Left lung (tissue), 1 donor: ENCODE results near the genes SLC6A12 and CCDC77.

GRCh38 chr12:111672-112260 is 45.2 kb downstream of the IQSEC3 start:
- PRO-cap, result no peak

DNA sequence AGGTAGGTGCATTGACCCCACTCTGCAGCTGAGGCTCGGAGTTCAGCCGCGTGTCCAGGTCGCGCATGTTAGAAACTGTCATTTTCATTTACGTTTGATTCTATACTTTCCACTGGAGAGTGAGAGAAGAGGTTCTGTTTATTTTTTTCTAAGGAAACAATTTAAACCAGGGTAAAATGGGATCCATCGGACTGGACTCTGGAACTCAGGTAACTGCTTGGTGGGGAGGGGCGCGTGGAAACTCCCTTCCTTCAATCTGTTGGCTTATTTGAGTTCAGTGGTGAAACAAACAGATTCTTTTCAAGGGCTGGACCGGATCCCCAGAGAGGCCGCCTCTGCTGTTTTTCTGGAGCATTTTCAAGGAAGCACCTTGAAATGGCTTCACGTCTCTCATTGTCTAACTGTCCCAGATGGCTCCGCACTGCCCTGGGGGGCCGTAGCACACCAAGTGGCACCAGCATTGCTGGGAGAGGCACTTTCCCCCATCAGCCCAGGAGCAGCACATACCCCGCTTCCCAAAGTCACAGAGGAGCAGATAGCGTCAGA is 47.0 kb downstream of the SLC6A12 start:
- PRO-cap, result no peak

DNA sequence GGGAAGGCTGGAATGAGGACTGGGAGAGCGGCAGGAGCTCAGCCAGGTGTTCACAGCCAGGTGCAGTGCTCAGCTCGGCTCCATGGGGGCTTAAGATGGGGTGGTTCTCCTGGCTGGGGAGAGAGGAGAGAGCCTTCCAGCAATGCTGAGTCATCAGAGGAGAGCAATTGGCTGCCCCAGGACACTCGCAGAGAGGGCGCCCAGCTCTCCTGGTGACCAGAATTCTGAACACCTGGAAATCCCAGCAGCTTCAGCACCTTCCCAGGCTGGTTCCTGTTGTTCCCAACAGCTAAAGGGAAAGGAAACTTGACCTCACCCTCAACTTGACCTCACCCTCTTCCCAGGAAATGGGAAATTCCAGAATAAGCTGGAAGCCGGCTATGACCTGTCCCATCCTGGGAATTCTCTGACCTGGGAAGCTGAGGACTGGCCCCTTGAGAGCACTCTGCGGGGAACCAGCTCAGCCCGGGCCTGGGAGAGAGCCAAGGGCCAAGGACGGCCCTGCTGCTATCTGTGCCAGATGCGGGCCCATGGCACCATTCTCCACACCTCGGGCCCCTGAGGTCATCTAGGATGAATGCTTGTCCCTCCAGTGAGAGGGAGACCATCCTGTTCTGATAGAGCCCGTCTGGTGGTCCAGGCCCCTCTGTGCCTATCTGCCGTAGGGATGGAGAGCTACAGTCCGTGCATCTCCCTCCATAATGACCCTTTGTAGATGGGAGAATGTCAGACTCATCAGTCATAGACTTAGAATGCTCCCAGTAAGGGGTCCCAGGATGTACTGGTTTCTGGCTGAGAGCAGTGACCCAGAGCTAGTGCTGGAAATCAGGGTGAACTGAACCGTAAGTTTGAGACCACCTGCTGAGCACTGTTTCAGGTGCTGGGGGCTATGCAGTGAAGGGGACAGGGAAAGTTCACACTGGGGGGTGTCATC is 34.4 kb downstream of the SLC6A12 start:
- PRO-cap, result no peak

DNA sequence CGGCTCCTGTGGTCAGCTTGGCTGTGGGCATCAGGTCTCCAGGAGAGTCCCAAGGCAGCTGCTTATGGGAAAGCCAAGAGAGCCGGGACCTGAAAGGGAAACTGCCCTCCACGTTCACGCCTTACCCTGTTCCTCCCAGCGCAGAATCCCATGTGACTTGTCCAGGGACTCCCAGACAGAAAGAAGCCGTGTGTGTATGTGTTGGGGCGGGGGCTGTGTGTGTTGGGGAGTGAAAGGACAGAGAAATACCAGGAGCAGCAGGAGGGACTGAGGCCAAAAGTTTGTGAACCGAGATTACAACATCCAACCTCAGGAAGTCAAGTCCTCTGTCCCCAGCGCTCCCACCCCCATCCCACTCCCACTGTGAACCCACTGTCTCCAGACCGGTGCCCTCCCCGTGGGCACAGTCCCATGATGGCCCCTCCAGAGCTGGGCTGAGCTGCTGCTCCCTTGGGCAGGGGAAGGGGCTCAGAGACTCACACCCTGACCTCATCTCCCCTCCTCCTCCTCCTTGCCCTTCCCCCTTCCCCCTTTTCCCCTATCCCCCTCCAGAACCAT is at the start of gene SLC6A12:
Gene SLC6A12 (minus strand): TSS at position 221 of the 558 bp plus-strand sequence.
- PRO-cap, result no peak

DNA sequence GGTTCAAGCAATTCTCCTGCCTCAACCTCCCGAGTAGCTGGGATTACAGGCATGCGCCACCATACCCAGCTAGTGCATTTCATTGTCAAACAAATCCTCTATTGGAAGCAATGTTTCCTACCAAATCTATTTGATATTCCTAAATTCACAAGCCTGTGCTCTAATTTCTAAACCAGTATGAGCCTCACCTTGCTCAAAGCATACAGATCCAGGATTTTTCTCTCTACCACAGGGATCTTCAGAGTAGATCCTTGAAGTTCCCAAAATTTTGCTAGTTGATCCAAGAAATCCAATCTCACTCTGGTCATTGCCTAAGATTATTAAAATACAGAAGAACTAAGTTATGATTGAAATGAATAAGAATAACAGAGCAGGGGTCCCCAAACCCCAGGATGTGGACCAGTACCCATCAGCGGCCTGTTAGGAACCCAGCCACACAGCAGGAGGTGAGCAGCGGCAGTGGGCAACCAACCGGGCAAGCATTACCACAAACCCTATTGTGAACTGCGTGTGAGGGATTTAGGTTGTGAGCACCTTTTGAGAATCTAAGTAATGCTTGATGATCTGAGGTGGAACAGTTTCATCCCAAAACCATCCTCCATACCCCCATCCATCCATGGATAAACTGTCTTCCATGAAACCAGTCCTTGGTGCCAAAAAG is 5.1 kb downstream of the KDM5A start:
- PRO-cap, result no peak

GRCh38 chr12:388007-389150 is 741 bp downstream of the KDM5A start:
- PRO-cap, result bidirectional peak, plus-strand start at chr12:389026, minus-strand start at chr12:389092

DNA sequence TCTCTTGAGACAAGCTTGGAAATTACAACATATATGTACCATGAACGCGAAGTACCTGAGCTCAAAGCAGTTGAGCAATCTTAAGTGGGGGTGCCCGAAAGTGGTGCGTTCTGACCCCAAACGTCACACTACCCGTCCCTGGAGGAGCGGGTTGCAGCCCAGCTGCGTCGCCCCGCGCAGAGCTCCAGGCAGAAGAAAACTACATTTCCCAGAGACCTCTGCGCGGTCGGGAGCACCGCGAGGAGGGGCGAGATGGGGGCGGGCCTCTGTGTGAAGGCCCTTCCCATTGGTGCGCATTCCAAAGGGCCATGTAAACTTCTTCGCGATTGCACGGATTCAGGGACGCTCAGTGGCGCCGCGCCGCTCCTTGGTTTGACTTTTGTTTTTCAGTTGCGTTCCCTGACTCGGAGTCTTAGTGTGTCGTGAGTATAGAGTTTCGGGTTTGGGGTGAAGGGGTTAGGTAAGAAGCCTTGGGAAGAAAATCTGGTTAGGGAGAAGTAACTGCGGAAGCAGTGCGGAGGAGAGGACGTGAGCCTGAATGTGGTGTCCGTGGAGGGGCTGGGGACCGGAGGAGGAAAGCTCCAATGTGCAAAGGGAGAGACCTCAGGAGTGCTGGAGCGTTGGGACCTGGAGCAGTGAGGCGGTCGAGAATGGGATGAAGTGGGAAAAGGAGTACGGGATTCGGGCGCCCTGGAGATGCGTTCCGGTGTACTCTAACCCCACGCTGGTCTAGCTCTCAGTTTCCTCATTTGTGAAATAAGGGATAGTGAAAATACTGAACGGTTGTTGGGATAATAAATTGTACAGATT is at the start of gene CCDC77:
Gene CCDC77 (plus strand): TSS at position 382 of the 810 bp plus-strand sequence.
- PRO-cap, result bidirectional peak, plus-strand start at position 313 of the sequence, minus-strand start at position 188 of the sequence

DNA sequence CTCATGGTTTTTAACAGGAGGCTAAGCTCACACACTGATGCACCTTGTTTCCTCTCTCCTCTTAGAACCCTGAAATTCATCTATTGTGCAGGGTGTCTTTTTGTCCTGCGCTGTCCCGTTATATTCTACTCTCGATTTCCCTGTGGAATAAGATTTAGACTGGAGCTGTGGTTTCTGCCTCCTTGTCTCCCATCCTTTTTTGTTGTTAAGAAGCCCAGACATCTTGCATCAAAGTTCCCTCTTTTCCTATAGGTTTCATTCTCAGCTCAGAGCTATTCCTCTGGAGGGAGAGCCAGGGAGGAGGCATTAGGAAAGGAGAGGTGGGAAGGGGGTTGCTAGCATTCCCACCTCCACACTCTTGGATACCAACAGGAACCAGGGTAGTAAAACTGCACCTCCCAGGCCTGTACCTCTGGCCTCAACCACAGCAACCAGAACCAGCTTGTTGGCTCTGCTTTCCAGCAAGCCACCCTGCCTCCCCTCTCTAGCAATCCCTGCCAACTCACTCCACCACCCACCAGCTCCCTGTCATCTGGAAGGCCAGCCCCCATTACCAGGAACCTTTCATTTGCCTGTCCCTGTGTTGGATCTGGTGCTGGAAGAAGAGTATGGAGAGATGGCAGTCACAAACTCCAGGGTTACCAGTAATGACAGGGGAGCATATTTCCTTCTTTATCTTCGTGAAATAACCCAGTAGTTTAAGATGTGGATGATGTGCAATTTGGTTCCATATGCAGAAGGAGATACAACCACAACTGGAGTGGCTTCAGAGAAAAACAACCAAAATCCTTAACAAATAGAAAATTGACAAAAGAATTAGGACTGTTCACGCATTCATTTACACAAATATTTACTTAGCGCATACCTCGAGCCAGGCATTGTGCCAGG is 3.1 kb downstream of the B4GALNT3 start:
- PRO-cap, result no peak

- PRO-cap, result no peak
Observed at GRCh38 chr12:541583-541843, 81.8 kb downstream of the B4GALNT3 start.

GRCh38 chr12:561772-562524 is 101.3 kb downstream of the NINJ2 start:
- PRO-cap, result bidirectional peak, plus-strand start at chr12:562097, minus-strand start at chr12:561921; bidirectional peak, plus-strand start at chr12:562437, minus-strand start at chr12:562310

GRCh38 chr12:562802-563974 is 100.1 kb downstream of the NINJ2 start:
- PRO-cap, result no peak

- PRO-cap, result no peak
Observed at GRCh38 chr12:581231-581900, 81.9 kb downstream of the NINJ2 start.

- PRO-cap, result no peak
Observed at GRCh38 chr12:583230-584188, 79.7 kb downstream of the NINJ2 start.

DNA sequence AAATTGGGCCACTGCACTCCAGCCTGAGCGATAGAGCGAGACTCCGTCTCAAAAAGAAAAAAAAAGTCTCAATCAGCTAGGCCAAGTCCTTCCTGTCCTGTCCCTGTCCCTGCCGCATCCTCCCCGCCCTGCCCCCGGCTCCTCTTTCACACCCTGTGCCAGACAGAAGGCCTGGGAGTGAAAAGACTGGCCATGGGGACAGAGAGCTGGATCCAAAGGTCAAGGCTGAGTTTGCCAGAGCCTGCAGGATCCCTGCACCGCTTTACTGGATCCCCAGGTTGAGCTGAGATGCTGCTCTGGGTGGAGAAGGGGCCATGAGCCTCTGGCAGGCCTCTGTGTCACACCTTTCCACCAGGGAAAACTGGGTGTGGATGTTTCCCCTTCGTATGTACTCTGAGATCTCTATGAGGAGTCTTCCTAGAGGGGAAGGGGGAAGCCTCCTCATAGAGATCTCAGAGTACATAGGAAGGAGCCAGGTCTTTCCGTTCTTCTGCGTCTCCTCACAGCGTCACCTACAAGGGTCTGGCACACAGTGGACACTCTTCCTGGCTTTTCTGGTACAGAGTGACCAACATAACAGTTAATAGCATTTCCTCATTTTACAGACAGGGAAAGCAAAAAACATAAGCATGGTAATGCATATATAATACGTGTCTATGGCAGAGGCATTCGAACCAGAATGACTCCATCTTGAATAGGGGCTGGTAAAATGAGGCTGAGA is 35.2 kb downstream of the NINJ2 start:
- PRO-cap, result no peak

GRCh38 chr12:642577-643526 is 20.4 kb downstream of the NINJ2 start:
- PRO-cap, result bidirectional peak, plus-strand start at chr12:643036, minus-strand start at chr12:642776; bidirectional peak, plus-strand start at chr12:643365, minus-strand start at chr12:643326

- PRO-cap, result no peak
Observed at GRCh38 chr12:724394-724861, 28.0 kb upstream of the WNK1 start.

DNA sequence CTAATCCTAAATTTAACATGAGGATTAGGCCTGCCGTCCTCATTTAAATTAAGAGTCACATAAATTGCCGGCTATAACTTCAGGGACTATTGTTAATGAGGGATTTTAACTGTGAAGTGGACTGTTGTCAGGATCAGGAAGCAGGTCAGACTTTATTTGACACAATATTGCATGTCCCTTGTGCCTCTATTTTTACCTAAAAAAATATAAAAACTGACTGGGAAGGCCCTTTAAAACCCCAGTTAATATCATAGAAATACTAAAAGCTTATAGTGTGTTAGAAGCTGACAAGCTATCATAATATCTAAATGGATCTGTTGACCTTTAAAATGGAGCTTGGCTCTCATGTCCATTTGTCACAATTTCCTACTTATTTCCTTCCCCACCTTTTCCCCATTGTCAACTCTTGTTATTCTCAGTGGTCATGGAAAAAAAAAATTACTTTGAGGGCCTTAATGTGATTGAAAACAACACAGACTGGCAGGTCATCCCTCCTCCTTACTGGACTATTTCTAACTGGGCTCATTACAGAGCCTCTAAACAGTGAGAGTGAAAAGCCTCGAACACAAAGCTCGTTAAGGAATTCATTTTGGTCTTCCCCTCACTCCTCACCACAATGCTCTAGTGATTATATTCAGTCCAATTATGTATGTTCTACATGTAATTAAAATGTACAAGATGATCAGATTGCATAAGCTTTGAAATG is 13.7 kb upstream of the WNK1 start:
- PRO-cap, result no peak

DNA sequence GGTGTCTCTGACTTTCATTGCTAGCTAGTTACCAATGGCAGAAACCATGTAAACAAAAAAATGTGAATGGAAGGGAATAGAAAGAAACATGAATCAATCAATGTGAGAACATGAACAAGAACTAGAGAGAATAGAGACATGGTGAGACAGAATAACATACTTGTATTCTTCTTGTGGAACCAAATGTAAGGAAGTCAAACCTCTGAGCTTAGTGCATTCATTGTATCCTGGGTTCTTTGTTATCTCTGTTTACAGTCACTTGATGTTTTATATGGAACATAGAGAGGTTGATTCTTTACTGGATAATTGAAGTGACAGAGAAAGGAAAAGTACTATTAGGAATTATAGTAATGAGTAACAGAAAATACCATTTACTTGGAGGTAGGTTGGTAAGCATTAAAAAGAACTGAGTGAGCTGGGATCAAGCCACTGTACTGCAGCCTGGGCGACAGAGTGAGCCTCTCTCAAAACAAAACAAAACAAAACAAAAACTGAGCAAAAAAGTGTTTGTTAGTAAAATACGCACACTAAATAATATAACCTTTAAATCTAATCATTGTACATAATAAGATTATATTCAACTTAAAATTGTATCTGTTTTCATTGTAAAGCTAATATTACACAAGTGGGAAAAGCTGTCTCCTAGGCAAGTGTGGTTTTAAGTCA is 2.4 kb upstream of the WNK1 start:
- PRO-cap, result no peak

- PRO-cap, result bidirectional peak, plus-strand start at chr12:754214, minus-strand start at chr12:753821
Observed at GRCh38 chr12:753795-754528, 1.6 kb downstream of the WNK1 start.

DNA sequence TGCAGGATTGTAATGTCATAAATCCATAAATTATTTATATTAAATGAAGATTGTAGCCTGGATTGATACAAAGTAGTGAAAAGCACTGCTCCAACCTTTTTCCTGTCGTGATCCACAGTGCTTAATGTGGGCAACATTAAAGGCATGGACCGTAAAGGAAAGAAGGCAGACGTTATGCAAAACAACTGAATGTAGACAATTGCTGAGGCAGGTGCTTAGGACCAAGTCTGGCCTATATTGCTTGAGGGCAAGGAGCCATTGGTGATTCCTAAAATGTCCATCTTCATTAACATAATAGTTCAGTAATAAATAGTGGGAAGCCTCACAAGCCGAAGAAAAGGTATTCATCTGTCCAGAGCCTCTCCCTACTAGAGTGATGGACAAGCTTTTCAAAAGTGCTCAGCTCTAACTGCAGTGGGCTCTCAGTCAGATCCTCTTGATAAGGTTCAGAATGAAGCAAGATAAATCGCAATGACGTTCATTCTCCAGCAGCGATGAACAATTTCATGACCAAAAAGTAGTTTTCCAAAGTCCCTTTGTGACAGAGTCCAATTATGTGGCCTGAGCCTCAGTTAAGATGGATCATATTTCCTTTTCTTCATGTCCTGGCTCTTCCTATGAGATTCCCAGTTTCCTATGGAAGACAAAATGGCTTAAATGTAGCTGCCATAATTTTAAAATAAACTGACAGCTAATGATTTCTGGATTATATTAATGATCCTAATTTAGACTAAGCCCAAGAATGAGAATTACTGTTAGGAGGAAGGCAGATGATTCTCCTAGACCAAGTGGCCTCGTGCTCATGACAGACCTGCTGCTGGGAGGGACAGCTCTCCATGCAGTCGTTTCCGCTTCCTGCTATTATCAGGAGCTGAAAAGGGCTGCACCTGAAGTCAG is 36.4 kb downstream of the RAD52 start:
- PRO-cap, result no peak